Testis (tissue), 5 donors: ENCODE measurements around the gene GOLIM4.

DNA sequence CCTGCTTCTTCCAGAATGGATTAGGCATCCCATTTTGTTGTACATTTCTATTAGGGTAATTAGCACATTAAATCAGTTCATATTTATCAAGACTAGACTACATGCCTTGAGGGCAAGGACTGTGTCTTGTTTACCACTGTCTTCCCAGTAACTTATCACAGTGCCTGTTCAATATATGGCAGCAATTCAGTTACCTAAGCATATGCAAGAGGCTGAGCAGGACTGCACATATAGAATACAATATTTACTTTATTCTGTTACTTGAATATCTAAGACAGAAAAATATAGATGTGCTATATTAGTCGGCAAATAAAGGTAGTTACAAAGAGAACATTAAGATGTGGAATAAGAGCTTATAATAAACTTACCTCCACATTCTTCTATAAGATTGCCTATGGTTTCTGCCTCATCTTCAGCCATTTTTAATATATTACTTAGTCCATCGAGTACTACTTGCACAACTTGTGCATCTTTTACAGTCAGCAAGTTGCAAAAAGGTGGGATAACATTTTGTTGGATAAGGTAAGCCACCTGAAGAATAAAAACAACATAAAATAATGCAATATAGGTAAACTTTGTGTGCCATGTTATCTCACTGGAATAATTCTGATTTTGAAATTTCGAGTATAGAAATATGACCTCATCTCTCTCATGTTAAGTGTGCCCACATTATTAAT is 57.5 kb downstream of the KPNA4 start:
- PRO-cap, 3 experiments, result no peak in any of the 3 experiments
- RAMPAGE, long total RNA, 2 experiments, result no peak in any of the 2 experiments
- RRBS, result no CpG with 5 or more reads among the region's 3 CpGs

- PRO-cap, 3 experiments, result no peak in any of the 3 experiments
- RAMPAGE, long total RNA, 2 experiments, result no peak in any of the 2 experiments
- RRBS, result no CpG with 5 or more reads among the region's 4 CpGs
Observed at GRCh38 chr3:160618393-160618833, 53.0 kb upstream of the KPNA4 start.

DNA sequence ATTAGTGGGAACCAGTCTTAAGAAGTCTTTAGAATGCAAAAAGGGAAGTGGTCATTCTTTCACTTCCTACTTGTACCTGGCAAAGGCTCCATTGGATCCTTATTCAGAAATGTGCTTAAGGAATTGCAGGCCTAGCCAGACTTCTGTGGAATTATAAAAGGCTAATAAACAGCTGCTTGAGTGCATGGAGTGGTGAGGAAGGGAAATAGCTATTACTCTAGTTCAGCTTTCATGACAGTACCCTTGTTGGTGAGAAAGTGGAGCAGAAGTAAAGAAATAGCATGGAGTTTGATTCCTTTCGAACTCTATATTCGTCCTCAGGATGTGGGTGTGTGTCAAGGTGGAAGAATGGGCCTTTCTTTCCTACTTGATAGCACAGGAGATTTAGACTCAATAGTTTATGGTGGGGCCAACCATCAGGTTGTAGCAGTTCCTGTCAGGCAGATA is 24.3 kb downstream of the PPM1L start:
- PRO-cap, 3 experiments, result no peak in any of the 3 experiments
- RAMPAGE, long total RNA, 2 experiments, result no peak in any of the 2 experiments
- RRBS, result no CpG with 5 or more reads among the region's 2 CpGs

- PRO-cap, 3 experiments, result no peak in any of the 3 experiments
- RAMPAGE, long total RNA, 2 experiments, result no peak in any of the 2 experiments
- RRBS, result no CpG with 5 or more reads among the region's 5 CpGs
Observed at GRCh38 chr3:161217465-161218039, 3.6 kb upstream of the NMD3 start.

DNA sequence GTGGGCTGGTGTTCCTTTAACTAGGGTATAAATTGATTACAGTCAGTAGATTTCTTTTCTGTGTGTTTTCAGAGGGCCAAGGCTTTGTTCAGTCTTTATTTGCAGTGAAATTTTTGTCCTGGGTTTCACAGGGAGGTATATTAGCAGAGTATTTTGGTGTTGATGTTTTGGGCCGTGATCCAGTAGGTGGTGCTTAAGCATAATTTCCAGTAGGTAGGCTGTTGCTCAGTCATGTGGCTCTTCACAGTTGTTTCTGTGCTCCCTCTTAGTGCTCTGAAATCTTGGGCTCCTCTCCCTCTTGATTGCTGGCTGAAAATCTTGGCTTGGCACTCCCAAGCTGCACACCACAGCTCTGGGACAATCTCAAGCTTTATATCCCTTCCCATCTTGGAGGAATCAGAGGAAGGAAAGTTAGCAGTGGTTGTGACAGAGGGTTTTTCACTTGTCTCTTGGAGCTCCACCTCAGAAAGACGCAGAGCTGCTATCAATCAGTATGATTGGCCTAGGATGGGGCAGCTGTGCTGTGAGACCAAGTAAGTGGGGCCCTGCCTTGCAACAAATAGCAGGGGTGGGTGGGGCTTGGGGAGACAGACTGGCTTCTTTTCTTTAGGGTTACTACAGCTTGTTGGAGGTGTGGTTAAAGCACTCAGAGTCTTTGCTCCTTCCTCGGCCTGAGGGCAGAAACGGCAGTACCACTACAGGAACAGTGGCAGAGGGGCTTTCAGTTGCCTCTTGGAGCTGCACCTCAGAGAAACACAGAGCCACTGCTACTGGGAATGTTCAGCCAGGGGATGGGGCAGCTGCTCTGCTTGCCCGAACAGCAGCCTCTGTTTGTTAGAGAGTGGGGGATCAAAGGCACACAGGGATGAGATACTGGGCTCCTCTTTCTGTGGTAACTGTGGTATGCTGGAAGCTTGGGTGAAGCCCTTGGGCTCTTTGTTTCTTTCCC is 627.0 kb downstream of the SI start:
- PRO-cap, 3 experiments, result no peak in any of the 3 experiments
- RAMPAGE, long total RNA, 2 experiments, result no peak in any of the 2 experiments
- RRBS, result no CpG with 5 or more reads among the region's 5 CpGs

- PRO-cap, 3 experiments, result no peak in any of the 3 experiments
- RAMPAGE, long total RNA, 2 experiments, result no peak in any of the 2 experiments
- RRBS, result no CpG with 5 or more reads among the region's 1 CpG
Observed at GRCh38 chr3:167669822-167670269, 16.1 kb upstream of the WDR49 start.

GRCh38 chr3:167870019-167870687 is 134.6 kb downstream of the SERPINI1 start:
- PRO-cap, 3 experiments, result no peak in any of the 3 experiments
- RAMPAGE, long total RNA, 2 experiments, result no peak in any of the 2 experiments
- RRBS, result no CpG with 5 or more reads among the region's 5 CpGs

DNA sequence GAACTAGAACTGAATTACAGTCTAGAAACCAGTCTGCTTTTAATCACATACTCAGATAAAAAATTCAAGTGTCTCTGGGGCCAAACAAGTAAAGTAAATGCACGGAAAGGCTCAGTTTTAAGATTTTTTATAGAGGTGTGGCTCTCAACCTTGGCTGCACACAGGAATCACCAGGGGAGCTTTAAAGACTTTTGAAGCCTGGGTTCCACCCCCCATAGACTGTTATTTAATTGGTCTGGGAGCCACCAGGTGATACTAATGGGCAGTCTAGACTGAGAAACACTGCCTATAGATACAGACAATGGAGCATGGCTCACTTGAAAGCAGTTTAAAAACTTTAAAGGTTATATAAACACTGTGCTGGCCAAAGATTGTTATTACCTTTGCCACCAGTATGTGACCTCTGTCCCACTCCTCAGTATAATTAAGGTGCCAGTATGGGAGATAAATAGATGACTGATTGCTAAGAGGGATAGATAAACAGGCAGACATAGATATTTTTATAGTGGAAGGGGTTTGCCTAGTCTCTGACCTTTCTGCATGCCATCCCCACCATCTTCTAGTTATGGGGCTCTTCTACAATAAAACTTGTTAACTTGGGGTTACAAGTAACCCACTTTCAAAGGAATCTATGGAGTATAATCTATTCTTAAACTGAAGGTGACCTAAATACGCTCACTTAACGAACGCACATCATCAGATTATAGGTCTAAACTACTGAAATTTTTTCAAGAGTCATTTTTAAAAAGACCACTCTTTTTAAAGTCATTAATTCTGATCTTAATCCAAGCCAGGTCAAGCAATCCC is 3.7 kb downstream of the GOLIM4 start:
- PRO-cap, 3 experiments, result no peak in any of the 3 experiments
- RAMPAGE, long total RNA, 2 experiments, result no peak in any of the 2 experiments
- RRBS, result no CpG with 5 or more reads among the region's 4 CpGs

GRCh38 chr3:168095078-168095972 is at the start of gene GOLIM4:
TSS of gene GOLIM4 (minus strand) at chr3:168095924.
- PRO-cap, 3 experiments, result peak in 3 of 3 experiments; most common plus-strand start chr3:168095233 (in 2); most common minus-strand start chr3:168095390 (in 3)
- RAMPAGE, long total RNA, 2 experiments, result no peak in any of the 2 experiments
- RRBS, result 2% methylated on average over 30 of the region's 88 CpGs

DNA sequence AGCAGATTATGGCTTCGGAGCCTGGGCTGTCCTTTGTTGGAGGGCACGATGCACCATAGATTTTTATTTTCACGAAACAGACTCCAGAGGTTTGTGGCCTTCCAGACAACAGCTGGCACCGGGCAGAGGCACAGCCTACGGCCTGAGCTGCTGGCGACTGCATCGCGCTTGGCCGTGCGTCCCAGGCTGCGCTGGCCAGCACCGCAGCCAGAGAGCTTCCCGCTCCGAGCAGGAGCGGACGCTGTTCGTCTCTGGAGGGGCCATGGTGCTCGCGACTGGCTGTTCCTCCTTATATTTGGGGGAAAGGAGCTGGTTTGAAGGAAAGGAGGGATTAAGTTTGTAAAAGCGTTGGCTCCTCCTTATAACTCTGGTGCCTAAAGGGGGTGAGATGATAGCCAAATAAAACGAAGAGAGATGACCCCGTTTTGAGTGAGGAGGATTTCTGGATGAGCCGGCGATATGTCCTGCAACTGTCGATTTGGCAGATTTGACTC is 153.0 kb upstream of the GOLIM4 start:
- PRO-cap, 3 experiments, result peak in 1 of 3 experiments; most common plus-strand start position 241 of the sequence (in 1); most common minus-strand start position 480 of the sequence (in 1)
- RAMPAGE, long total RNA, 2 experiments, result no peak in any of the 2 experiments
- RRBS, result no CpG with 5 or more reads among the region's 25 CpGs

- PRO-cap, 3 experiments, result no peak in any of the 3 experiments
- RAMPAGE, long total RNA, 2 experiments, result no peak in any of the 2 experiments
- RRBS, result no CpG with 5 or more reads among the region's 4 CpGs
Observed at GRCh38 chr3:169112056-169112506, 551.4 kb downstream of the MECOM start.

GRCh38 chr3:169141134-169141790 is 522.2 kb downstream of the MECOM start:
- PRO-cap, 3 experiments, result no peak in any of the 3 experiments
- RAMPAGE, long total RNA, 2 experiments, result no peak in any of the 2 experiments
- RRBS, result no CpG with 5 or more reads among the region's 4 CpGs

DNA sequence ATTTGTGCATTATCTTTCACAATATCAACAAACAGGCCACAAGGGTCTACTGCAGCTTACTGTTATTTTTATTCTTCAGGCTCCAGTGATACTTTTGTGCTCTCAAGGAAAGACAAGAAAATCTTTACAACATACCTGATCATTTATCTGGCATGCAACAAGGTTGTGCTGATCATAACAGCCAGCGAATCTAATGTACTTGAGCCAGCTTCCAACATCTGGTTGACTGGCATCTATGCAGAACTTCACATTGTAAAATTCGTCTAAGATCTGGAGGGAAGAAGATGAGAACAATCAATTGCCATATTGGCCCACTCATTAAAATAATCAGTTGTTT is 520.0 kb downstream of the MECOM start:
- PRO-cap, 3 experiments, result no peak in any of the 3 experiments
- RAMPAGE, long total RNA, 2 experiments, result no peak in any of the 2 experiments
- RRBS, result no CpG with 5 or more reads among the region's 2 CpGs

GRCh38 chr3:169173250-169173770 is 490.2 kb downstream of the MECOM start:
- PRO-cap, 3 experiments, result no peak in any of the 3 experiments
- RAMPAGE, long total RNA, 2 experiments, result no peak in any of the 2 experiments
- RRBS, result no CpG with 5 or more reads among the region's 4 CpGs

- PRO-cap, 3 experiments, result no peak in any of the 3 experiments
- RAMPAGE, long total RNA, 2 experiments, result no peak in any of the 2 experiments
- RRBS, result no CpG with 5 or more reads among the region's 1 CpG
Observed at GRCh38 chr3:169218201-169218791, 445.2 kb downstream of the MECOM start.

GRCh38 chr3:169232810-169233353 is 430.6 kb downstream of the MECOM start:
- PRO-cap, 3 experiments, result no peak in any of the 3 experiments
- RAMPAGE, long total RNA, 2 experiments, result no peak in any of the 2 experiments
- RRBS, result no CpG with 5 or more reads among the region's 4 CpGs

DNA sequence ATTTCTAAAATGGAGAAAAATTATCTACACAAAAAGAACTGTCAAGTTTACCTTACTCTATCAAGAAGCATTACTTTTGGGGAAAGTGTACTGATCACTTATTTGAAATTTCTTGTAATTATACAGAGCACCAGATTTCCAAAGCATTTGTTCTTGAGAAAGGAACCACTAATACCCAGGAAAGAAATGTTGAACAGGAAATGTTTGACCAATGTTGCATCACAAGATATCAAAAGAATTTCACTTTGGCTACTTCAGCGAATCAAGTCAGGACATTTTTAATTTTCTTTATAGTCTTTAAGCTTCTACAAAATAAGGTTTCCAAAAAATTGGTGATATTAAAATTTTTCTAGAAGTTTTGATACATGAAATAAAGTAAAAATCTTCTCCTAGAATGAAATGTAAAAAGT is 422.0 kb downstream of the MECOM start:
- PRO-cap, 3 experiments, result no peak in any of the 3 experiments
- RAMPAGE, long total RNA, 2 experiments, result no peak in any of the 2 experiments
- RRBS, result no CpG with 5 or more reads among the region's 1 CpG

- PRO-cap, 3 experiments, result no peak in any of the 3 experiments
- RAMPAGE, long total RNA, 2 experiments, result no peak in any of the 2 experiments
- RRBS, result no CpG with 5 or more reads among the region's 1 CpG
Observed at GRCh38 chr3:169297461-169297867, 366.0 kb downstream of the MECOM start.

- PRO-cap, 3 experiments, result no peak in any of the 3 experiments
- RAMPAGE, long total RNA, 2 experiments, result no peak in any of the 2 experiments
- RRBS, result no CpG with 5 or more reads among the region's 9 CpGs
Observed at GRCh38 chr3:169619522-169620479, 43.7 kb downstream of the MECOM start.

DNA sequence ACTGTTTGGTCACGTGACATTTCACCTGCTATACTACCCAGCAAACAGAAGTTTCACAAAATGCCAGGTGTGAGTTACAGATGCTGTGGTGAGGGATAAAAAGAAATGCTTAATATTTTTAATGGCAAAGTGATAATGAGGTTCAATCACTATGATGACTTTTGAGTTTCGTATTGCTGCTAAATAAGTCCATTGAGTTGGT is 26.1 kb upstream of the SEC62 start:
- PRO-cap, 3 experiments, result no peak in any of the 3 experiments
- RAMPAGE, long total RNA, 2 experiments, result no peak in any of the 2 experiments
- RRBS, result no CpG with 5 or more reads among the region's 2 CpGs